Endometrial microvascular endothelial cells (primary cell): Measurements from ENCODE around the genes COL9A1, SMAP1 and IMPG1.

- RAMPAGE, long total RNA = no peak
These were observed 64.6 kb downstream of the PHF3 start for GRCh38 chr6:63700148-63700557.

- RAMPAGE, long total RNA = no peak
These were observed 319.7 kb downstream of the PHF3 start for GRCh38 chr6:63955387-63955603.

DNA sequence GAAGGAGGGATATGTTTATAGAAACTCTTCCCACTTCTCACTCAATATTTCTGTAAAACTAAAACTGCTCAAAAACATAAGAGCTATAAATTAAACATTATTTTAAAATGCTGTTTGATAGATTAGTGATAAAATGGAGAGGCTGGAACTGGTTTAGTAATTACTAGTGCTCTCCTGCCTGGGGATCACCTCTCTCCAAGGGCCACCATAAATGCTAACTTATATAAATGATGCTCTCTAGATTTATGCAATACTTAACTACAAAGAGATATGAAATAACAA lies 521.6 kb upstream of the ZC3H11C start:
- RAMPAGE, long total RNA = no peak

- RAMPAGE, long total RNA = no peak
These were observed at the start of gene COL9A1 for GRCh38 chr6:70302810-70303250. Gene COL9A1 (minus strand): TSS chr6:70303084.

GRCh38 chr6:70667515-70668763 lies at the start of gene SMAP1:
Gene SMAP1 (plus strand): TSS chr6:70667883.
- RAMPAGE, long total RNA = no peak

DNA sequence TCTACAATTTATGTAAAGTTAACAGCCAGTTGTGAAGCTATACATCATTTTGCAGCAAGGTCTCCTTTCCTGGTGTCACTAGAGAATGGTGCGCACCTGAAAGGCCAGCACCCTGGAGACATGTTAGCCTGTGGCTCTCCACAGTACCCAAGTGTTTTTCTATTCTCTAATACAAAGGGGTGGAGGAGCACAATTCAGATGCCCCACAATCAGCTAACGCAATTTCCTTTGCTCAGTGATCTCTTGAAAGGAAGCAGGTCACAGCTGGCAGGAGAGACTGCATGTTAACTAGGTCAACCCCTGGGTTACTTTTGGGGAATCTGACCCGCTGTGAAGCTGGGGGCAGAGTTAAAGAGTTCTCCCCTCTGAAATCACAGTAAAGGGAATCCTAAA lies 92.5 kb downstream of the B3GAT2 start:
- RAMPAGE, long total RNA = no peak

DNA sequence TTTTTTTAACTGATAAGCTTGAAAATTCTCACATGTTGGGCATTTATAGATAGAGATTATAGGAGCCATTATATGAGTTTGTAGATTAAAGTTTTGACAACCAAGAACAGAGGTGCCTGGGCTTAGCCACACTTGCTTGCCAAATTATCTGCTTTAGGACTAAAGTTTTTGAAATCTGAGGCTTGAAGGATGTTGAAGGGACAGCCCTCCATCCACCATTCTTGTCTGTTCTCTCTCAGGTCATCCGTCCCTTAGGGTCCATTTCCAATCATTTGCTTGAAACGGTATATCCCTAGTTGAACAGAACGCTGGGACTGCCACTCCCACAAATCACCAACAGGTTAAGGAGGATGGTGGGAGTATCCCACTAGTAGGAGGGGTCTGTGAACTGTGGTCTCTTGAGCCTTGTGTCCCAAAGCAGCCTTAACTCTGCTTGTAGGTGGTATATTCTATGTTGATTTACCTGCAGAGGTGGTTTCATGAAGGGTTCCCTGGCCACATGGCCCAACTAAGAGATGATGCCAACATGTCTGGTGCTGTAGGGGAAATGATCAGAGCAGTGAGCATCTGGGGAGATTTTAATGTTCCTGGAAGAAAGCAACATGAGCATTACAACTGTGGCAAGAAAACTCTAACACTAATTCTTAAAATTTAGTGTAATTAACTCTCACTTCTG lies 128.4 kb downstream of the OGFRL1 start:
- RAMPAGE, long total RNA = no peak

GRCh38 chr6:71478475-71479513 lies 190.2 kb downstream of the OGFRL1 start:
- RAMPAGE, long total RNA = no peak

GRCh38 chr6:71653484-71654023 lies 232.8 kb upstream of the RIMS1 start:
- RAMPAGE, long total RNA = no peak

- RAMPAGE, long total RNA = no peak
These were observed 255.4 kb upstream of the KCNQ5 start for GRCh38 chr6:72366469-72366883.

DNA sequence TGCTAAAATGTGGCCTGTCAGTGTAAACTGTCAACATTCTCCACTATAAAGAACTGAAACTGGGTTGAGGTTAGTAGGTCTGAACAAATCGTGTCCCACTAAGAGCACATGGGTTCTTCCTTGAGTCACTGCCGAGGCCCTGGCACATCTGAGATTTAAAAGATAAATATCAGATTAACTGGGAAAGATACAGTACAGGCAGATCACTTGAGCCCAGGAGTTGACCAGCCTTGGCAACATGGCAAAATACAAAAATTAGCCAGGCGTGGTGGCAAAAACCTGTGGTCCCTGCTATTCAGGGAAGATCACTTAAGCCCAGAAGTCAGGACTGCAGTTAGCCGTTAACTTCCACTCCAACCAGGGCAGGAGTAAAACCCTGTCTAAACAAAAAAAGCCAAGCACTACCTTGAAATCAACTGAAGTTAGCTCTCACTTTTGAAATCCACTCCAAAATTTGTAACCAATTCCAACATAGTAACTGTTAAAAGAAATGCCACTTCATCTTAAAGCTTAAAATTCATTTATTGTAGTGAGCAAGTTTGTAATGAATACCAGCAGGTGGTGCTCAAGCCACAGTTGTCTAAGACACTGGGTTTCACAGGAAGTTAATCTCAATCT lies 5.5 kb downstream of the EEF1A1 start:
- RAMPAGE, long total RNA = no peak

GRCh38 chr6:73704745-73705203 lies 8.8 kb downstream of the CD109 start:
- RAMPAGE, long total RNA = no peak

GRCh38 chr6:74498232-74498686 lies 707.6 kb downstream of the COL12A1 start:
- RAMPAGE, long total RNA = no peak

DNA sequence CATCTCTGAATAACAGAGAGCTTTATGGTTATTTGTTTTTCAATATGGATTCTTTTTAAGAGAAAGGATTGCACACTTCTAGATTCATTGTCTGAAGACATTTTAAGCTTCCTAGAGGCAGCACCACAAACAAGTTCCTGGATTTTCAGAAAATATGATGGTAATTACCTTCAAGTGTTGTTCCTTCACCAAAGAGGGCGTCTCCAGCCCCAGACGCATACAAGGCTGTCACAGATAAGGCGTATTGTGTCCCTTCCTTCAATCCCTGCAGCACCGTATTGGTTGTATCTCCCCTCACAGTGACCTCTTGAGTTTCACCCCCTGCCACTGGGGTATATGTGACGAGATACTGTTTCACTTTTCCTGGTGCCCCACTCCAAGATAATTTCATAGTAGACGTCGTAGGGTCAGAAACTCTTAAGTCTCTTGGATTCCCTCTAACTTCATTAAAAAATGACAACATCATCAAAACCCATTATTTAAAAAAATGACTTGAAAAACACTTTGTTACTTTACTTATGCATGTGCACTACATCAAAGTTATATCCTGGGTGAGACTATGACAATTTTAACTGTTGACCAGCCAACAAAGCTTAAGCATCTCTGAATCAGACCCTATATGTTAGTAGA lies 30.9 kb downstream of the COL12A1 start:
- RAMPAGE, long total RNA = no peak

- RAMPAGE, long total RNA = no peak
These were observed 11.4 kb upstream of the COX7A2 start for GRCh38 chr6:75254635-75255786.

GRCh38 chr6:75314529-75315390 lies 30.2 kb upstream of the TMEM30A start:
- RAMPAGE, long total RNA = no peak

GRCh38 chr6:75607881-75608650 lies 6.4 kb downstream of the SENP6 start:
- RAMPAGE, long total RNA = no peak

GRCh38 chr6:75663107-75663700 lies 61.5 kb downstream of the SENP6 start:
- RAMPAGE, long total RNA = no peak

- RAMPAGE, long total RNA = no peak
These were observed at the start of gene IMPG1 for GRCh38 chr6:76072577-76073030. Gene IMPG1 (minus strand): TSS chr6:76072662.

- RAMPAGE, long total RNA = no peak
These were observed 181.6 kb downstream of the MEI4 start for GRCh38 chr6:77834437-77834869.